Hair follicle dermal papilla cell (primary cell): ENCODE measurements around a stretch of chr6.

DNA sequence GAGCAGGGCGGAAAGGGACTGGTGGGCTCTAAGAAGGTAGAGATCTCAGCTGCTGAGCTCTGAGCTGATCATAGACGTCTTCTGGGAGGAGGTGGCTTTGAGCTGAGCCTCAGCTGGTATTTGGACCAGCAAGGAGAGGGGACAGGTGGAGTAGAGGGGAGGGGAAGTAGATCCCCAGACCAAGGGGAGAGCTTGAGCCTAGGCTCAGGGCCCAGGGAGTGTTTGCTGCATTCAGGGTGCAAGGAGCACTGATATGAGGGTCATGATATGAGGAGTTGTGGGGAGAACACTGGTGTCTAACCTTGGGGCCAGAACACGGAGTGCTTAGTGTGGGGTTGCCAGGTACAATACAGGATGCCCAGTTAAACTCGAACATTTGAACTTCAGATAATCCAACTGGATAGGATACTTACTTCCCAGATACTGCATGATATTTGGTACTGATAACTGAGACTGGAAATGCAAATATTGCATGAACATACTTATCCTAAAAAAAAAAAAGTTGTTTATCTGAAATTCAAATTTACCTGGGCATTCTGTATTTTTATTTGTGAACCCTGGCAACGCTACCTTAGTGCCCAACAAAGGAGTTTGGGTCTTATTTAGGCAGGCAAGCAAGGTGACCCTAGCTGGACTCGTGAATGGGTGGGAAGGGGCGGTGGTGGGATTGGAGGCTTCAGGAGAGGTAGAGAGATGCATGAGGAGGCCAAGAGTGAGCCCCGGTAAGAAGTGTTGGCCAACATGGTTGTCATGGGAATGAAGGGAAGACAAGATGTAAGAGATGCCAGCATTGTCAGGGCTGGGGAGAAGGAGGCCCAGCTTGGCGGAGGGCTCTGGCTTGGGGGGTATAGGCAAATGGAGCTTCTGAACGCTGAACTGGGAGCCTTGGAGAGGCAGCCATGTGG is 2.5 kb downstream of the SLC22A1 start:
- CAGE, long polyA plus RNA, result no peak

DNA sequence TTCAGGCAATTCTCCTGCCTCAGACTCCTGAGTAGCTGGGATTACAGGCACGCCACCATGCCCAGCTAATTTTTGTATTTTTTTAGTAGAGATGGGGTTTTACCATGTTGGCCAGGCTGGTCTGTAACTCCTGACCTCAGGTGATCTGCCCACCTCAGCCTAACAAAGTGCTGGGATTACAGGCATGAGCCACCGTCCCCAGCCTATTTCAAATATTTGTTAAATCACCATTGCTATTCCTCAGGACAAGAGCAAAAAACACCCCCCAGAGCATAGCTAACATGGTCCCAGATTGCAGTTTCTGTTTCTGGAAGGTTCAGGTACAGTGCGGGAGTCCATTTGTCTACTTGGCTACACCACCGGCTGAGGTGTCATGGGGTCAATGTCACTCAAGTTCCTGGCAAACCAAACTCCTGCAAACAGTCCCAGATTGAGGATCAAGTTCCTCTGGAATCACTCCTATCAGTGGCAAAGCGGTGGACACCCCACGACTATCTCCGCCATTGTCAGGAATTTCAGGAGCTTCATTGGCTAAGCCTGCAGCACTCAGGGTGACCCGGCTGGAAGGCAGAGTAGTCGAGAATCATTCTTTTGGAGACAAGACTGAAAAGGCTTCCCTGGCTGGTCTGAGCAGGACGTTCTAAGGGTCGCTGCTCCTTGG is 41.7 kb downstream of the SLC22A1 start:
- CAGE, long polyA plus RNA, result no peak

DNA sequence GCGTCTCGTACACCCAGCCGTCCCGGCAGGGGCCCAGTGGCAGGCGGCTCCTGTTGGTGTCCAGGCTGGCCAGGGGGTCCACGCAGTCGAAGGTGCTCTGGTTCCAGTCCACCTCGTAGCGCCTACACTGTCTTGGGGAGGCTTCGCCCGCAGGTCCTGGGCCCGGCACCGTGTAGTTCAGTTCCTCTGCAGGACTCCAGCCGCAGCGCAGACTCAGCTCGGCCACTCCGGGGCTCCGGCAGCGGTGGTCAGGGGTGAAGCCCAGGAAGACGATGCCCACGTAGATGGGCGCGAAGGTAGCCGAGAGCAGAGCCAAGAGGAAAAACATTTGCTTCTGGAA is 284 bp downstream of the SLC22A2 start:
- CAGE, long polyA plus RNA, result no peak

- CAGE, long polyA plus RNA, result no peak
Observed at GRCh38 chr6:160354821-160355365, 6.7 kb downstream of the SLC22A3 start.

- CAGE, long polyA plus RNA, result no peak
Observed at GRCh38 chr6:160447743-160448507, 99.7 kb downstream of the SLC22A3 start.

- CAGE, long polyA plus RNA, result no peak
Observed at GRCh38 chr6:160837280-160837608, 135.2 kb downstream of the PLG start.

GRCh38 chr6:160952924-160953402 is 38.6 kb upstream of the MAP3K4 start:
- CAGE, long polyA plus RNA, result no peak

GRCh38 chr6:161111808-161112211 is 120.2 kb downstream of the MAP3K4 start:
- CAGE, long polyA plus RNA, result no peak

GRCh38 chr6:161177209-161177865 is 96.5 kb downstream of the AGPAT4 start:
- CAGE, long polyA plus RNA, result no peak

GRCh38 chr6:161218165-161218474 is 55.7 kb downstream of the AGPAT4 start:
- CAGE, long polyA plus RNA, result no peak

GRCh38 chr6:161268339-161269192 is 5.3 kb downstream of the AGPAT4 start:
- CAGE, long polyA plus RNA, result no peak

DNA sequence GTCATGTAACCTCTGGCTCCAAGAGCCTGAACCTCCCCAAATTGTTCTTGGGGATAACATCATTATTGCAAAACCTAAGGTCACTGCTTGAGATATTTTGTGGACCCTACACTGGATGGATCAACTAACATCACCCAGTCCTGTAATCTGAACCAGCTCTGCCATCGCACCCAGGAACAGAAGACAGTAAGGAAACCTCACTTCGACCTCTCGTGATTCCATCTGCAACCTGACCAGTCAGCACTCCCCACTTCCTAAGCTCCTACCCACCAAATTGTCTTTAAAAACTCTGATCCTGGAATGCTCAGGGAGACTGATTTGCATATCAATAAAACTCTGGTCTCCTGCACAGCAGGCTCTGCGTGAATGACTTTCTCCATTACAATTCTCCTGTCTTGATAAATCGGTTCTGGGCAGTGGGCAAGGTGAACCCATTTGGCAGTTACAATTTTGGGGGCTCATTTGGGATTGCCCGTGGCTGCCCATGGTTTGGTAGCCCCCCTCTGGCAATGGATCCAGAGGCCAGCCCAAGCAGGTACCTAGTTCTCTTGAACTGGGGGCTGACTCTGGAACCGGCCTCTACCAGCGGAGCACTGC is 18.3 kb upstream of the AGPAT4 start:
- CAGE, long polyA plus RNA, result no peak

- CAGE, long polyA plus RNA, result no peak
Observed at GRCh38 chr6:161375523-161376018, 101.7 kb upstream of the AGPAT4 start.

- CAGE, long polyA plus RNA, result no peak
Observed at GRCh38 chr6:162361483-162361762, 366.1 kb downstream of the PRKN start.

DNA sequence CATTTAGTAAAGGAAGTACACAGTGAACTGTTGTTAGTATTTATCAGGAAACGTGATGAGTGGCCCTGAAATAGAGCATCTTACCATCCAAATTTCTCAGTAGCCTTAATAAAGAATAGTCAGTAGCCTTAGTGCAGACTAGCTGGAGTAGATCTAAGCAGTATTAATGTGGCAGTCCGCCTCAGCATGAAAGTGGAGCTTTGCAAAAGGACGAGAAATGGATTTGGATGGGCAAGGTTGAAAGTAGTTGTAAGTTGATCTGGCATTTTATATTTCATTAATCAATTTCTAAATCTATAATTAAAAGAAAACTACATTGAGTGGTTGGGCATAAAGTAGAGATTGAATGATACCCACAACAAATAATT is 205.4 kb upstream of the QKI start:
- CAGE, long polyA plus RNA, result no peak

DNA sequence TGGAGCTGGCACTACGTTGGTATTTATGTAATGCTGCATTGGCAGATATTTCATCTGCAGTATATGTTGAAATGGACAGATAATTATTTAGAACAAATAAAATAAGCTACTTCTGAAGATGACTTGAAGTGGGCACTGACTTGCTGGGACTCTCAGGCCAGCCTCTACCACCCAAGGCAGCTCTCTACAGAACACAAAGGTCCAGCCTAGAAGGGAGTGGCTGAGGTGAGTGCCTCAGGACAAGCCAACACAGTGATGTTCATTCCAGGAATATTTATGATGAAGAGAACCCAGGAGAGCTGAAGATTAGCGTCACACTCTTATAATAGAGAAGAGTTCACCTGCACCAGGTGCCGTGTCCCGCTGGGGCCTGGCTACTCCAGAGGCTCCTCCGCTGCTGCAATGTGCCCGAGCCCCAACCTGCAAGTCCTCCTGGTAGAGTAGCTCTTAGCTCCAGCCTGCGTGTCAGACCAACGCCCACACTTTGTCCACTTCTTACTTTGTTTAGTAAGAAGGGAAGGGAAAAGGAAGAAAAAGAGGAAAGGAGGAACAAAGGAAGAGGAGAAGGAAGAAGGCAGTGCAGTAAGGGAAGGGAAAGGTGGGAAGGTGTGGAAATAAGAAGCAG is 182.5 kb upstream of the QKI start:
- CAGE, long polyA plus RNA, result no peak

DNA sequence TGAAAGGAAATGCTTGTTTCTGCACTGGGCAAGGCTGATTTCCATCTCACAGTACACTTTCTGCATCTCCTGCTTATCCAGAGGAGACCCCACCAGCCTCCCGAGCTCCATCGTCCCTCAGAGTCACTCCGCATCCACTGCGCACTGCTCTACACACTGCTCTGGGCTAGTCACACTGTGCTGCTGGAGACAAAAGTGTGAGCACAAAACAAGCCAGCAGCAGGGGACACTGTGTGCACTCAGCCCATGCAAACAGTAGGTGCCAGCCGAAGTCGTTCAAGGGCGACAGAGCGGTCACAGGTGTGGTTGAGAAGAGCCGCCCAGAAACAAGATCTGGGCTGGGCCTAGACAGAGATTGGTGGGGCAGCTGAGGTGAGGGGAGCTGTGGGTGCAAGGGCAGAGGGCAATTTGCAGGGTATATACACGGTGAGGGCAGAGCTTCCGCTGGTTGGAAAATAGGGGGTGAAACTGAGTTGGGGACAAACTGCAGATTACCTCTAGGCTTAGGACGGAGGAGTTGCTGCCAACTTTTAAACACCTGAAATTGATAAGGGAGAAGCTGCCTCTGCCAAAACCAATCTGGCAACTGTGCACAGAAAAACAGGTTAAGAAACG is 150.2 kb upstream of the QKI start:
- CAGE, long polyA plus RNA, result no peak

- CAGE, long polyA plus RNA, result no peak
Observed at GRCh38 chr6:163352013-163352673, 62.4 kb upstream of the QKI start.

- CAGE, long polyA plus RNA, result no peak
Observed at GRCh38 chr6:163415380-163415574, 759 bp downstream of the QKI start.

GRCh38 chr6:163466117-163467198 is 51.9 kb downstream of the QKI start:
- CAGE, long polyA plus RNA, result no peak